Parotid gland (tissue), 1 donor: ENCODE measurements around the gene CYREN.

- PRO-cap: no peak
Measured at GRCh38 chr7:134783054-134784107, 3.9 kb downstream of the CALD1 start.

DNA sequence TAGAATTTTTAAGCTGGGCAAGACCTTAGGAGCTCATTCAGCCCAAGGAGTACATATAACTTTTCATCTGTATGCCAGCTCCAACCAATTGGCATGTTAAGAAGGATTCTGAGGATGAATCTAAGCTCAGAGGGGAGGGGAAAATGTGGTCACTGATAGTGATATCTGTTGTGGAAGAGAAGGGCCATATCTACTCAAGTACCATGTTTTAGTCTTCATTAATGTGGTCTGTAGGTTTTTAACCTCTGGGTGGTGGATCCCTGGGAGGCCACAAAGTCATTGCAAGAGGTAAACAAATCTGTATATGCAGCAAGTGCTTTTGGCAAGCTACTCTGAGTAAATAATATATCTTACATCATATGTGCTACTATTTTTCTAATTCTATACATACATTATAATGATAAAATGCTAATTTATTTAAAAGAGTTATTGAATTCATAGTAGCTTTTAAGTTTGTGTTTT lies 6.5 kb downstream of the CALD1 start:
- PRO-cap: no peak

DNA sequence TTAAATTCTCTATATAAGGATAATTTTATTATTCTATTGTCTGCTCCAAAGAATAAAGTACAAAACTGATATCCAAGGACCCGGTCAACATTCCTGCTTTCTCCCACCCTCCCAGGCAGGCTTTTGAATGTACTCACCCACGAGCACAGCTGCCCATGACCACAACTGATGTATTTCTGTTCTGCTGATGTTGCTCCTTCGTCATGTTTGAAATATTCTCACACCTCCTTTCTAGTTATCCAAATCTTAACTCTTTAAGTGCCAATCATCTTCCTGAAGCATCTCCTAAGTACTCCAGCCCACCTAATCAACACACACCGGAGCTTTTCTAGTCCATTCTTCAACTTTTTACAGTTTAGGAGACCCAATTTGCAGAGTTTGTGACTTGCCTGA lies 46.7 kb downstream of the CALD1 start:
- PRO-cap: no peak

- PRO-cap: no peak
Measured at GRCh38 chr7:134906472-134907589, 79.5 kb upstream of the AGBL3 start.

- PRO-cap: no peak
Measured at GRCh38 chr7:134910181-134910773, 76.0 kb upstream of the AGBL3 start.

GRCh38 chr7:135169521-135169791 lies 1.1 kb downstream of the CYREN start:
- PRO-cap: no peak

- PRO-cap: bidirectional peak, plus-strand start at chr7:135171035, minus-strand start at chr7:135170694
Measured at GRCh38 chr7:135170562-135171095, at the start of gene CYREN. Gene CYREN (minus strand): TSS chr7:135170707.

- PRO-cap: no peak
Measured at GRCh38 chr7:135179989-135180835, 9.7 kb upstream of the CYREN start.

DNA sequence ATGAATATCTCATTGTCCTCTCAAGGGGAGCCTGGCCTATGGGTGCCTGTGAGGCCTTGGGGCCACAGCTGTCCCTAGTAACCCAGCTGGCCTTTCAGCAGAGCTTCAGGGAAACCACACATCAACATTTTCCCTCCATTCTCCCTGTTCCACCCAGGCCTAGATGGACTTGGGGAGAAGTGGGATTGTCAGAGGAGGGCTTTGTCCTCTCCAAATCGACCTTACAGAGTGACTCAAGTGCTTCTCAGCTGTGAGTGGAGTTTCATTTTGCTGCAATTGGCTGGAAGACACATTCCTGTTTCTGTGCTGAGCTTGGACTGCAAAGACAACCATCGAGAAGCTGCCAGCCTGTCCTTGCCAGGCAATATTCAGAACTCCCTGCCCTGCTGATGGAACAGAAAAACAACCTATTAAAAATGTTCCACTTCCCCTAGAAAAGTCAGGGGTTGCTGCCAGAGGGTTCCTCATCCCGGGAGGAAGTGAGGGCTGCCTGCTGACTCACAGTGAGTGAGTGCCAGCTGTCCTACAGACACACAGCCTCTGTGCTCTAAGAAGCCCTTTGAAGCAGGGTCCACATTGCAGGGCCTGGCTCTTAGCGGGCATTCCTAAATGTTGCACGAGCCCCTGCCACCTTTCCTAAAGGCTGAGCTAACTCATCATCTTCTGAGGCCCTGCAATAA lies 20.4 kb downstream of the STRA8 start:
- PRO-cap: no peak

- PRO-cap: no peak
Measured at GRCh38 chr7:135317593-135318122, 84.0 kb downstream of the STRA8 start.

DNA sequence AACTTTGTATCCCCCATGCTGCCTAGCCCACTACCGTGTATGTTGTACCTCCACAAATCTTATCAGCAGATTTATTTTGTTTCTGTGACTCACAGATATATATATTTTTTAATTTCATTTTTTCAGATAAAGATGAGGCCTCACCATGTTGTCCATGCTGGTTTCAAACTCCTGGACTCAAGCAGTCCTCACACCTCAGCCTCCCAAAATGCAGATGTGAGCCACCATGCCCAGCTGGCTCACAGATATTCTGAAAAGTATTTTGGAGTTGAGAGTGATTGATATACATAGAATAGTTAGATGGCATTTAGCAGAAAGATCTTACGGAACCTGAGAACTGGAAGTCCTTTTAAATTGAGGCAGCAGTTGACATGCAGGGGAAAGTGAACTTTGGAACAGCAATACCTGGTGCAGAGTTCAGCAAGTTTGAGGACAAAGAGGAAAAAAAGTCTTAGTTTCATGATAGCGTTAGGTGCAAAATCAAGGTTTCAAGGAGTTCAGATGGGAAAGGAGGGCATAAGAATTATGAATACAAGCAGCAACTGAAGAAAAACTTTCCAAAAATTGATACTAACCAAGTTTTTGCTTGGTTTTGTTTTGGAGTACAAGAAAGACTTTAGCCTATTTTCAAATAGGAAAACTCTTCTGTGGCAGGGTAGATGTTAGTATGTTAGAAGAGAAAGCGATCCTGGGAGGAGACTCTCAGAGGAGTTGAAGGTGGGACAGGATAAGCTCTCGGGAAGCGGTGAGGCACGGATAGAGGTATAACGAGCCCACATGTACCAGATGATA lies 28.1 kb upstream of the STMP1 start:
- PRO-cap: no peak

DNA sequence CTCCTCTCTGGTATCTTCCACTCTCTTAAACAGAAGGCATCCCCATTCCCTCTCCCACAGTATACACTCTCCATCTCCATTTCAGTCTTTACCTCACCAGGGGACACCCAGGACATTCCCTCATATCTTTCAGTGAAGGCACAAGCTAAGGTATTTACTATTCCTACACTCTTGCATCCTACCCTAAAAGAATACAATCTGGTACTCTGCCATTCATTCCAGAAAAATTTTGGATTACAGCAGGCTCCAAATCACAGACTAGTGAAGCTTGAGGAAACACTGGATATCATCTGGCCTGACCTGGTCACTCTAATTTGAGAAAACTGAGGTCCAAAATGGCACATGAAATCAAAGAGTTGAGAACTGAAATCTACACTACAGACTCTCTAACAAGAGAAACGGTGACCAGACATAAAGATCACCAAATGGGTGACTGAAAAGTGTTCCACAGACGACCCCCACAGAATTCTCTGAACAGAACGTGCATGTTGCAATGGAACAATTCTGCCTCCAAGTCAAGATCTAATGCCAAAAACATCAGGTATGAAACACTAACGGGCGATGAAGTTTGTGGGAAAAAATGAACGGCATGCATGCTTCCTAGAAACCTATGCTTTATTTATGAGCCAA lies 61.6 kb downstream of the CREB3L2 start:
- PRO-cap: no peak

- PRO-cap: no peak
Measured at GRCh38 chr7:137953521-137954255, 48.2 kb downstream of the CREB3L2 start.

- PRO-cap: no peak
Measured at GRCh38 chr7:137988931-137989479, 12.9 kb downstream of the CREB3L2 start.

- PRO-cap: no peak
Measured at GRCh38 chr7:138169604-138170110, 93.4 kb downstream of the AKR1D1 start.

- PRO-cap: no peak
Measured at GRCh38 chr7:138187142-138187461, 110.8 kb downstream of the AKR1D1 start.

- PRO-cap: no peak
Measured at GRCh38 chr7:138257645-138258293, 181.5 kb downstream of the AKR1D1 start.

- PRO-cap: no peak
Measured at GRCh38 chr7:138556323-138557165, 96.5 kb downstream of the TRIM24 start.

GRCh38 chr7:138563712-138564094 lies 103.6 kb downstream of the TRIM24 start:
- PRO-cap: no peak

GRCh38 chr7:138727732-138728104 lies 26.6 kb upstream of the SVOPL start:
- PRO-cap: no peak